ENCODE measurements around a stretch of chr17.

DNA sequence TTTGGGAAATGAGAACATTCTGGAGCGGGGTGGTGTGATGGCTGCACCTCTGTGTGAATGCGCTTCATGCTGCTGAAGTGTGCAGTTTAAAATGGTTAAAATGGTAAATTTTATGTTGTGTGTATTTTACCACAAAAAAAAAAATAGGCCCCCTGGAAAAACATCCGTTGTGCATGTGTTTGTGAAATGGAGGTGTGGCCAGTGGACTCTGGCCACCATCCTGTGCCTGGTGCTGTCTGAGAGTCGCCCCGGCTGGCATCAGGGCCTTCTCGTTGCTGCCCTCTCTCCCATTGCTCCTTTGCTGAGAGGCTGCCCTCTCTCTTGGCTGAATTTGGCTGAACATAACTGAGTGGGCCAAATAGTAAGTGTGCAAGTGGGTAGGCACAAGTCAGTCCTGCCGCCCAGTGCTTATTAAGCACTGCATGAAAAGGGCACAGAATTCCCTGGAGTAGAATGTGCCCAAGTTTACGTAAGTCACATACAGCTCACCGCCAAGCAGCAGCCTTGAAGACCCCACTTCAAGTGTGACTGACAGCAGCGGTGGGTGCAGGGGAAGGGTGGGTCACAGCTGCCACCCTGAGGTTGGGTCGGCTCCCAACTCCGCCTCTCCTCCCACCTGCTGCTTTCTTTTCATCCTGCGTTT is 46.7 kb downstream of the FOXK2 start:
- PRO-cap, 2 experiments = no peak in any of the 2 experiments

DNA sequence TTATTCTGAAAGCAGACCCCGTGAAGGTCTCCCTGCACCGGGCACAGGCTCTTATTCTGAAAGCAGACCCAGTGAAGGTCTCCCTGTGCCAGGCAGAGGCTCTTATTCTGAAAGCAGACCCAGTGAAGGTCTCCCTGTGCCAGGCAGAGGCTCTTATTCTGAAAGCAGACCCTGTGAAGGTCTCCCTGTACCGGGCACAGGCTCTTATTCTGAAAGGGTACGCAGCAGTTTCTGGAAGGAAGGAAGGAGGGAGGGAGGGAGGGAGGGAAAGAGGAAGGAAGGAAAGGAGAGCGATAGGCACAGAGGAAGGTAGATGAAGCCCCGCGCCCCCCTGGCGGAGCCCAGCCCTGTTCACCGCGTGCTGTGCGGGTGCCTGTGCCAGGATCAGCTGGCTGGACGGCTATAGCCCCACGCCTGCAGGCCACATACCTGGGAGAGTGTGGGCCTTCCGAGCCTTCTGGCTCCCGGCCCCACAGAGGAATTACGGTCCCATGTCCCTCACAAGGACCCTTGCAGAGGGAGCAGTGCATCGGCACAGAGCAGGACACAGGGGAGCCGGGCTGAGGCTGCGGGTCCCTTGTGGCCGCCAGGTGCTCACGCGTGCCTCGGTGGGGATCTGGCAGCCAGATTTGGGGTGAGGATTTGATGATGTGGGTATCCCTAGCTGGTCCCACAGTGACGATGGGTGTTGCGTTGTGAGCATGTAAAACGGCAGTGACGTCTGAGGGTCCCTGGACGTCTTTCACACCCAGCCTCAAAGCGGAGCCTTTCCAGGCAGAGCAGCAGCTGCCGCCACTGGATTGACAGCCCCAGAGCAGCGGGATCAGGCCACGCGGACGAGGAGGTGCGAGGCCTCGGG is 54.9 kb downstream of the WDR45B start:
- PRO-cap, 2 experiments = no peak in any of the 2 experiments

DNA sequence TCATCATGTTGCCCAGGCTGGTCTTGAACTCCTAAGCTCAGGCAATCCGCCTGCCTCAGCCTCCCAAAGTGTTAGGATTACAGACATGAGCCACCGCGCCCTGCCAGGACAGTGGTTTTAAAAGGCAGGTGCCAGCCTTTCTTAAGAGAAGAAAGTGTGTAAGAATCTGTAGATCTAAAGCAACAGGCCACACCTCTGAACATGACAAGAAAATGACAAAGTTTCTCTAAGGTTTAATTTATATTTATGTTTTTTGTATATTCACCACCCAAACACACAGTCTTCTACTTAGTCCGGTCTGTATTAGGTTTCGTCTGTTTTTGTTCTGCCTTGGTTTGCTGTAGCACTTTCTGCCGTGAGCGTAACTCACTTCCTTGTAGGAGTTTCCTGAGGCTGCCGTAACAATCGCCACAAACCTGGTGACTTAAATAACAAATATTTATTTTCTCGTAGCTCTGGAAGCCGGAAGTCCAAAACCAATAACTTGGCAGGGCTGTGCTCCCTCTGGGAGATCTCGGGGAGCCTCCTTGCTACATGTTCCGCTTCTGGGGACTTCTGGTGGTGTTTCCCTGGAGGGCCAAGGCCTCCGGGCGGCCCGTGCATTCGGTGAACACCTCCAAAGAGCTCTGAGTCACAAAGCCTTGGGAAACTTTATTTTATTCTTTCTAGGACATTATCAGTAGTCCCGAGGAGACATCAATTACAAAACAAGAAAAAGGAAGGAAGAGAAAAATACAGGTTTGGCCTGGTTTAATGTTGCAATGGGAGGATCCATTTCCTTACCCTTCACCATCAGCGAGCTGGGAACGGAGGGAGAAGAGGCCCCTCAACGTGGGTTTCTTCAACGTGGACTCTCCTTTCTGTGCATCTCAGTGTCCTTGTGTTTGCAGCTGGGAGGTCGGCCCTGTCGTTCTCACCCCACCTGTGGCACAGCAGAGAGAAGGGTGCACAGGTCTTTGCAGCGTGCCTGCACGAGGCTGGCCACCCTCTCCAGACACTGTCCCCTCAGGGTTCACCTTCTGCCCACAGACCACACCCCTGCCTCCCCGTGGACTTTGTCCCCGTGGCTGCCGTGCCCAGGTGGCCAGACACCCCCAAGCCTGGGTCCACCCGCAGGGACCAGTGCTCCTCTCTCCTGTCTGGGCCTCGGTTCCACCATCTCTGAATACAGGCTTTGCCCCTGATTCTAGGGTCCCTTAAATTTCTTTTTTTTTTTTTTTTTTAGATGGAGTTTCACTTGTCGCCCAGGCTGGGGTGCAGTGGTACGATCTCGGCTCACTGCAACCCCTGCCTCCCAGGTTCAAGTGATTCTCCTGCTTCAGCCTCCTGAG is 7.0 kb upstream of the WDR45B start:
- PRO-cap, 2 experiments = no peak in any of the 2 experiments

- PRO-cap, 2 experiments = no peak in any of the 2 experiments
Measured at GRCh38 chr17:82883742-82884265, 44.0 kb upstream of the ZNF750 start.

- PRO-cap, 2 experiments = no peak in any of the 2 experiments
Measured at GRCh38 chr17:83056058-83056497, 4.5 kb upstream of the B3GNTL1 start.

DNA sequence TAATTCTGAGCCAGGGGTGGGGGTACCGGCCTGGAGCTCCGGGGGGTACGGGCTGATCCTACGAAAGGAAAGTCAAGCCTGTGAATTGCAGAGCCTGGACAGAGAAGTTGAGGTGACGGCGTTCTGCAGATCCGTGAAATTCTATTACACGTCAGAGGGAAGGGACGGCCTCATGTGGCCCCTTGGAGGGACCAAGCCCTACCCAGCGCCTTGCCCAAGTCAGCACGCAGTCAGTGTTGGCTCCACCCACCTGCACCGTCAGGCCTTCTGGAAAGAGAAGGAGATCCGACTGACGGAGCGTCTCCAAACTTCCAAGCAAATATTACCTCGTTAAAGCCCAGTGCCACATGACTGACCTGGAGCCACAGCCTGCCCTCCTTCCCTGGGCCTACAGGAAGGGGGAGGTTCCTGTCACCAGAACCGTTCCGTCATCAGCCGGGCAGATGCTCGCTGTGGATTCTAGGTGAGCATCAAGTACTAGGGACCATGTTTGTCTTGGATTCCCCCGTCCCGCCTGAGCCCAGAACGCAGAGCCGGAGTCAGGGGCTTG is 5.0 kb upstream of the B3GNTL1 start:
- PRO-cap, 2 experiments = no peak in any of the 2 experiments

GRCh38 chr17:83097832-83098484 is 18.5 kb downstream of the METRNL start:
- PRO-cap, 2 experiments = no peak in any of the 2 experiments

GRCh38 chr17:83103086-83104098 is 24.0 kb downstream of the METRNL start:
- PRO-cap, 2 experiments = no peak in any of the 2 experiments

- PRO-cap, 2 experiments = no peak in any of the 2 experiments
Measured at GRCh38 chr17:83127856-83128055, 48.3 kb downstream of the METRNL start.

- PRO-cap, 2 experiments = no peak in any of the 2 experiments
Measured at GRCh38 chr17:83161756-83162401, 82.5 kb downstream of the METRNL start.

All from helper T cell (primary cell).